Sciatic nerve (tissue), 1 donor: ENCODE measurements around a stretch of chr2.

- PRO-cap = no peak
These were observed 30.9 kb upstream of the REEP1 start for GRCh38 chr2:86368243-86368807.

- PRO-cap = bidirectional peak, plus-strand start at chr2:86440885, minus-strand start at chr2:86440674; bidirectional peak, plus-strand start at chr2:86441371, minus-strand start at chr2:86441182
These were observed 546 bp upstream of the KDM3A start for GRCh38 chr2:86440378-86441272.

DNA sequence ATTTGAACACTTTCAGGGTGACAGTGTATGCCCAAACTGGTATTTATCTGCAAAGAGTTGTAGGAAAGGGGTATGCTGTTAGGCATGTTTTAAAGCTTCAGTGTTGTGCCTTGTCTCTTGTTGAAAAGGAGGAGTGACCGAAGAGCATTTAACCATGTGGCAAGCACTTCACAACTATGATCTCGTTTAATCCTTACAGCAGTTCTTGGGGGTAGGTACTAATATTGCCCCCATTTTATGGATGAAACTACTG lies 2.1 kb downstream of the KDM3A start:
- PRO-cap = no peak

- PRO-cap = no peak
These were observed 50.3 kb downstream of the KDM3A start for GRCh38 chr2:86491529-86491728.

DNA sequence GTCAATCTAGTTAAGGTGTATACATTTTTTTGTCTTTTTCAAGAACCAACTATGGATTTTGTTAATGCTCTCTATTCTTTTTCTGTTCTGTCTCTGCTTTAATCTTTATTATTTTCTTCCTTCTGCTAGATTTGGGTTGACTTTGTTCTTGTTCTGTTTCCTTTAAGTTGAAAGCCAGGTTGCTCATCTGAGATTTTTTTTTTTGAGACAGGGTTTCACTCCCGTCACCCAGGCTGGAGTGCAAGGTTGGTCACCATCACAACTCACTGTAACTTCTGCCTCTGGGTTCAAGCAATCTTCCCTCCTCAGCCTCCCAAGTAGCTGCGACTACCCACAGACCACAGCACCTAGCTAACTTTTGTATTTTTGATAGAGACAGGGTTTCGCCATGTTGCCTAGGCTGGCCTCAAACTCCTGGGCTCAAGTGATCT lies 29.9 kb downstream of the CHMP3 start:
- PRO-cap = no peak

DNA sequence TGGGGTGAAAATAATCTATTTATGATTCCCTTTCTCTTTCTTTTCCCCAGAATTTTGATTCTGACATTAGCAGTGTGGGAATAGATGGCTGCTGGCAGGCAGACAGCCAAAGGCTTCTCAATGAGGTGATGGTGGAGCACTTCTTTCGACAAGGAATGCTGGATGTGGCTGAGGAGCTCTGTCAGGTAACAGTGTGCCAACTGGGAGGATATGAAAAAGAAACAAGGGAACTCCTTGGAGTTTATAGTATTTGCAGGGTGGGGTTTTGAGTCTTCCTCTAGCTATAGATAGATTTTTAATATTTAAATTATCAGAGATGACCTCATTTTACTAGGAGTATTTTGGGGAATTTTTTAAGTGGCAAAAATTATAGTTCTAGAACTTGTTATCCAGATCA lies 31.8 kb downstream of the RMND5A start:
- PRO-cap = no peak

GRCh38 chr2:86753081-86753743 lies 33.1 kb downstream of the RMND5A start:
- PRO-cap = no peak

DNA sequence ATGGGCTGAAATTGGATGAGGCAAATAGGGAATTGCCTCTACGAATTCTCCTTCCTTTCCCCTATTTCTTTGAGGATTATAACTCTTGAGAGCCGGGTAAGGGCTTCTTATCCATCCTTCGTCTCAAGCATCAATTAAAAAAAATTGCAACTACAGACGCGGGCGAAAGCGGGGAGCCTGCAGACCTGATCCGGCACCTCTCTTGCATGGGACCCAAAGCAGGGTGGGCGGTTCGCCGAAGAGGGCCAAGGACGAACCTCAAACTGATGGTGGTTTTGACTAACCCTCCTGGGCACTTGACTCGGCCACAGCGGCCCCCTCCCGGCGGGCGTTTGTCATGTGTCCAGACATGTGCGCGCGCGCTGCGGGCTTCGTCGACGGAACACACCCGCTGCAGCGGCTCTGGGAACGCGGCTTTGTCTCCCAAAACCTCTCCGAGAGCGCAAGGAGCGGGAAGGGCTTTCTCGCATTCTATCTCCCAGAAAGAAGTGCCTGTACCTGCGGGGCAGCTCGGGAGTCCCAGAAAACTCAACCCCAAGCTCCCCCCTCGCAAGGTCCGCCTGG lies 1.9 kb downstream of the CD8A start:
- PRO-cap = no peak

DNA sequence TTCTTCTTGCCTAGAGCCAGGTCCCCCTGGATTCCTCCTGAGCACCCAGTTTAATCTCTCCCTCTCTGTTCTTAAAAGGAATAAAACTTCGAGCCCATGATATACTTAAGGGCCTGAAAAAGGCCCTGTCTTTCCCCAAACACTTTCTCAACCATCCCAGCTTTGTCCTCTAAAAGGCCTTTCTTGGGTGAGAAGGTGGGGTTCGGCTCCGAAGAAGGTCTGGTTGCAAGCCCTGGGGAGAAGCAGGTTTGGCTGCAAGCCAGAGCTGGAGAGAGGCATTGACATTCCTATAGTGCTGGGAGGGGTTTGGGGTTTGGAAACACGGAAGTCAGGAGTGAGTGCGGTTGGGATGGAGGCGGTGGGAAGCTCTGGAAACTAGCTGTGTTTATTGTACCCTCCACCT lies 5.8 kb downstream of the CD8B start:
- PRO-cap = no peak

DNA sequence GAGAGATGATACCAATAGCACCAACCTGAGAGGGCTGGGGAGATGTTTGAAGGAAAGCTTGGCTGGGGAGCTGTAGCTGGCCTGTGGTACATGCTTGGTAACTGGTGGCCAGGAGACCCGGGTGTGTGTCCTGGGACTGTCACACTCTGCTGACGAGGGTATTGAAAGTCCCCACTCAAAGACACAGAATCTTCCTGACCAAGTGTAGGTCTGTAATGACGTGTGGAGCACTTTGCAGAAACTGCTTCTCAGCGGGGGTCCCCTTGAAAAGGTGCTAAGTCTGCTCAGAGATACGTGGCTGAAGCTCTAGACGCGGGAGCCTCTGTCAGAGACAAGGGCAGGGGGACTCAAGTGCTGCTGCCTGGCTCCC lies 230.4 kb upstream of the PLGLB2 start:
- PRO-cap = no peak

DNA sequence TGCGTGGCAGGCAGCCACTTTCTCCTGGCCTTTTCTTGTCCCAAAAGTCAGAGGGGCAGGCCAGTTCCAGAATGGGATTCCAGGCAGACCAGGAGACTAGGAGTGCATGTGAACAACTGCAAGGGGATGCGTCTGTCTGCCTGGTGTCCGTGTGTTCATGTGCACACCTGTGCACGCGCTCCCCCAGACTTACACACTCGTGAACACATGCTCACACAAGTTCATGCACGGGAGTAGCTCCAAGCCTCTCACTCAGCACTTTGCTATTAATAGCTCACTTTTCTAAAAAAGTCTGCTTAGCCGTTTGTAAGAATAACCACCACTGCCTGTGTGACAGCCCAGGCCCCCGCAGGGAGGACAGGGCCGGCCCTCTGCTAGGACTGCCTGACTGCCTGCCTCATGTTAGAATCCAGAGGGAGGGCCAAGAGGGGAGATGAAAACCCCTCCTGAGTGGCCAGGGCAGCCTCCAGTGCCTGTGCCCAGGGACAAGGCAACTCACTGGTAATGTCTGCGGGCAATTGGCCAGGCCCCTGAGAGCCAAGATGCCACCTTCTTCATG lies 153.0 kb upstream of the PLGLB2 start:
- PRO-cap = no peak

GRCh38 chr2:88066572-88066897 lies 1.1 kb upstream of the SMYD1 start:
- PRO-cap = no peak

- PRO-cap = no peak
These were observed 4.5 kb upstream of the THNSL2 start for GRCh38 chr2:88165539-88166074.

GRCh38 chr2:88658935-88660083 lies 32.0 kb upstream of the EIF2AK3 start:
- PRO-cap = bidirectional peak, plus-strand start at chr2:88659834, minus-strand start at chr2:88659582

- PRO-cap = no peak
These were observed 91.2 kb downstream of the RPIA start for GRCh38 chr2:88782612-88783215.

DNA sequence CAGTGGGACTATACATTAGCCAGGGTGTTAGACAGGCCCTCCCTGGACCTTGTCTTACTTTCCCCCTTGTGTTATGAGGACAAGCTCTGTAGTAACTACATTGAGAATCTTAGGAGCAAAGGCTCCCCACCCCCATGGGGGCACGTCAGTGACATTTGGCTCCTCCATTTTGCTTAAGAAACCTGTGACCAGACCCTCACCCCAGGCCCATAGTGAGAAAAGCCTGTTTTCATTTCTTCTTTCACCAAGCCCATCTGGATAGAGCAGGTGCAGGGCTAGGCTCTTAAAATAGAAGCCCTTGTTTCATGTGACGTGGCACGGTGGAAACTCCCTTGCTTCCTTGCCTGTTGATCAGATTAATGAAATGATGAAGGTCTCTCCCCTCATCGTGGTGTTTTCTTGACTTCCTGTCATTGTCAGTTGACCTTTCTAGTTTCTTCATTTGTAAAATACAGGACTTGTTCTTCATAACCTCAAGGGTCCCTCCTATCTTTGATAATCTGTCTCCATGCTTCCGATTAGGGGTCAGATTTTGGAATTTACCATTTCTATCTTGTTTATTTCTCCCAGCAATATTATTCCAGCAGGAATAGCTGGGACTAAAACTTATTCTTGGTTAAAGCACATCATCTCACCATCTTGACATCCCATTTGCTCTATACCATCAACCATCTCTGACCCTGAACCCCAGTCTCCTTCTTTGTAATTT lies 146.9 kb downstream of the RPIA start:
- PRO-cap = no peak

DNA sequence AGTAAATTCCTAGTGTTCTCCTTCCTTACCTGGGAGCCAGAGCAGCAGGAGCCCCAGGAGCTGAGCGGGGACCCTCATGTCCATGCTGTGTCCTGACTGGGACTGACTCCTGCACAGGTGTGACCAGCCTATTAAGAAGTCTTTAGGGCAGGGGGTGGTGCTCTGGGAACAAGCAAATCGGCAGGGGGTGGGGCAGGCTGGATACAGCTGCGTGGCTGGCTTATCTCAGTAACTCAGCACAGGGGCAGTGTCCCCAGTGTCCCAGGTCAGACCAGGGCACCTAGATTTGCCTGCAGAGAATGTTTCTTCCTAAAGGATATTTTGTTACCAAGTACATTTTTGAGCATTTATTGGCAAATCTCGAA lies 318.9 kb downstream of the RPIA start:
- PRO-cap = no peak

- PRO-cap = no peak
These were observed 384.8 kb upstream of the AQP7B start for GRCh38 chr2:94202348-94202705.

- PRO-cap = no peak
These were observed 76.2 kb downstream of the TEKT4 start for GRCh38 chr2:94947511-94947740.

GRCh38 chr2:95029663-95030325 lies 4.3 kb downstream of the MAL start:
- PRO-cap = no peak